A375 (cell line): ENCODE results near the gene TRMT2A.

DNA sequence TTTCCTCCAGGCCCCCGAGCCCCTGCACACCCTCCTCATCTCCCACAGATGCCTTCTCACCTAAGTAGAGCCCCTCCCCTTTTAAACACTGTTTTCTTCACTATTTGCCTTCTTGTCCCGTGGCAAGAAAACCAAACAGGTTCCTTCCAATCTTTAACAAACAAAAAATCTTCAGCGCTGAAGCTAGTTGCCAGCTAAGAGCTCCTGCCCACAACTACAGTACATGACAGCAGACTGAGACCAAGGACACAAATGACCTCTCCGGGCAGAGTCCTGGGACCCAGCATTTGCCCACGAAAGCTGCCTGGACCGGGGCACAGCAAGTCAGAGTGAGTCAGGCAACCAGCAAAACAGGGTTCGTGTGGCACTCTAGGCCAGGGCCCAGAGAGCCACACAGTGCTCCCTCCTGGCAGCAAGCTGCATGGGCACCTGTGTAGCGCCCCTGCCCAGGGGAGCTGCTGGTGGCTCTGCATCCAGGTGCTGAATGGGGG, 63.7 kb downstream of the DGCR2 start:
- RAMPAGE, long total RNA, result no peak

DNA sequence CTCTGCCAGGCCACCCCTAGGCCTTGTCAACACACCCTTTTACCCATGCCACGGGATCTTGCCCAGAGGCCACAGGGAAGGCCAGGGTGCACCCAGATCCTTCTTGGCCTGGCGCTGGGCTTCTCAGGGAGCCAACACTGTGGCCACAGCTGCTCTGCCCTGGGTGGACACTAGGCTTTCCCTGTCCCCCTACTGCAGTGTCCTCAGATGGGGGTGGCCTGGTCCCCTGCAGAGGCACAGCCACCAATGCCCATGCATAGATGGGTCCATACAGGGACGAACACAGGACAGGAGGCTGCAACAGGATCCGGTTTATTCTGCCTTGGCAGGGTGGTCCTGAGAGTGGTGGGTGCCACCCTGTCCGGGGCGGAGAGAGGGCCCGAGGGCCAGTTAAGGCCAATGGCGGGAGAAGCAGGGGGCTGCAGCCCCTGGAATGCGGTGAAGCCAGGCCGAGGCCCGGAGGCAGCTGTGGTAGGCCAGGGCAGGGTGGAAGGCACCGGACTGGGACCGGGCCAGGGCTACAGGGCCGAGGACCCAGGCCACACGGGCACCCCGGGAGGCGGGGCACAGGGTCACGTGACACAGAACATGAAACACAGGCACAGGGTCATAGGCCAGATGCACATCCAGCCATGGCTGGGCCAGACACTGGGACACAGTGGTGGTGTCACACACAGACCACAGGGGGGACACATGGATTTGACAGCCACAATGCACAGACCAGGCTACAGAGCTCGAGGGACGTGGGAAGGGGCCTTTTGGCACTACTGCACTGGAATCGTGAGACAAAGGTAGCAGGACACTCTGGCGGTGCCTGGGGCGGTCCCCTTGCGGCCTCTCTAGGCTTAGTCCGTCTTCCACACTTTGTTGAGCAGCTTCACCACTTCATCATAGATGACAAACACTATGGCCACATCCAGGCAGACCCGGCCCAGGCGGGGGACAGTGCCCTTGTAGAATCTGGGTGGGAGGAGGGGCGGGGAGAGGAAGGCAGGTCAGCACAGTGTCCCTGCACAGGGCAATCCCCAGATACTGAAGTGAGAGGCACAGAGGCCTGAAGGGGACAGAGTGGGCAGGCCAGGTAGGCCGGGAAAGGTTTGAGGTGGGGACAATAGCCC, 2.9 kb downstream of the SLC25A1 start:
- RAMPAGE, long total RNA, result no peak

DNA sequence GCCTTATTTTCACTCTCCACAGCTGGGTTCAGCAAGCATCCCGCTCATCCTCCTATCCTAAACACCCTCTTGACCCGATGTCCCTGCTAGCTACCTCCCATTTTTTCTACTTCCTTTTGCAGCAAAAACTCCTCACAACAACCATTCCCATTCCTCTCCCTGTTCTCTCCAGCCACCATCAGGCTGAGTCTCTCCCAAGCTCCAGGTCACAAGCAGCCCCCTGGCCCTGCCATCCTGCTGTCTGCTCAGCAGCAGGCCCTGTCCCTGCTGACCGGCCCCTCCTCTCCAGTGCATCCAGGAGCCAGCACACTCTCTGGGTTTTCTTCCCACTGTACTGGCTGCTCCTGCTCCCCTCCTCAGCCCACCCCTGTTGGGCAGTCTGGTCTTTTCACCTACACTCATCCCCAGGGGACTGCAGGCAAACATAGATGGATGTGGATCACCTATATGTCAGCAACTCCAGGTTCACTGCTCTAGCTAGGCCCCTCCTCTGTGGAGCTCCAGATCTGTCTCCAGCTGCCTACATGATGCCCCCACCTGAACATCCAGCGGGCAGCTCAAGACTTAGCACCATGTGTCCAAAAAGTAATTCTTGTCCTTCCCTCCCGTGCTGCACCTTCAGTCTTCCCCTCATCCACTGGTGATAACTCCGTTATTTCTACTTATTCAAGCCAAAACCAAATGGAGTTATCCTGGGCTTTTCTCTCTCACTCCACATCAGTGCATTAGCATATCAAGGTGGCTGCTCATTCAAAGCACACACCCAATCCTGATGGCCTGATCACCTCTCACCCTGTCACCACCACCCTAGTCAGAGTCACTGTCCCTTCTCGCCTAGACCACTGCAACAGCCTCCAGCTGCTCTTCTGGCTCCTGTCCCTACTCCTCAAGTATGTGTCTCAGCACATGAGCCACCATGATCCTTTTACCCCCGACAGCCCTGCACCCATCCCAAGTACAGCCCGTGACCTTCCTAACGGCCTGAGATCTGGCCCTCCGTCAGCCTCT, 19.3 kb upstream of the SLC25A1 start:
- RAMPAGE, long total RNA, result no peak

GRCh38 chr22:19217760-19218489, 39.4 kb upstream of the SLC25A1 start:
- RAMPAGE, long total RNA, result no peak

GRCh38 chr22:19448028-19448763, 685 bp upstream of the C22orf39 start:
- RAMPAGE, long total RNA, result no peak

DNA sequence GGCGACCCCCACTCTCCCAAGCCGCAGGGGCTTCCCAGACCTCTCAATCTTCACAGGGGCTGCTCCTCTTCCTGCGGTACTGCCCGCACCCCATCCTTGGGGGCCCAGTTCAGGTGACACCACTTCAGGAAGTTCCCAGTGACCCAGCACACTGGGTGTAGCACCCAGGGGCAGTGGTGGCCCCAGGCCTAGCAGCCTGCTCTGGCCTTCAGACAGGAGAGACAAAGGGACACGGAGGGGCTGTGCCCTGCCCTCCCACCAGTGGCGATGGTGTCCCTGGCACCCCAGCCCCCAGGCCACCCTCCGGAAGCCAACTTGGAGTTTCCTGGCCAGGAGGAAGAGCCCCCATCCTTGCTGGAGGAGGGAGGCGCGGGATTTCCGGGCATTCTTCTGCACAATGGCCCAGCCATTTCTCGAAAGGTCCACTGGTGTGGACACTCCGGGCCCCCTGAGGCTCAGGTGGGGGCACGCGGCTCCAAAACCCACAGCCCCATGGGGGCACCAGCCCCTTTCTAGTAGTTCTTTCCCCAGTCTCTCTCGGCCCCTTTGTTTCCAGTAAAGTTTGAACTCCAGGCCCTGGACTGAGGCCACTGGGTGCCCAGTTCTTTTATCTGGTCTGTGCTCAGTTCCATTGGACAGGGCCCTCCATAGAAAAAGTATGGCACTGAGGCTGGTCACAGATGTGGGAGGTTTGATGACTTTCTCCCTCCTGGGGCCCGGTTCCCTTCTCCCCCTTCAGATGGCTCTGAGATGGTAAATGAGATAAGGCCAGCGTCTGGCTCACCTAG, 1.1 kb upstream of the CLDN5 start:
- RAMPAGE, long total RNA, result no peak

GRCh38 chr22:19719429-19720391, 3.6 kb upstream of the GP1BB start:
- RAMPAGE, long total RNA, result no peak

GRCh38 chr22:19725375-19725971, 2.1 kb downstream of the GP1BB start:
- RAMPAGE, long total RNA, result no peak

GRCh38 chr22:19749861-19750338, 10.7 kb upstream of the TBX1 start:
- RAMPAGE, long total RNA, result no peak

GRCh38 chr22:19876857-19877352, 22.2 kb upstream of the GNB1L start:
- RAMPAGE, long total RNA, result no peak

- RAMPAGE, long total RNA, result no peak
Observed at GRCh38 chr22:20022911-20023296, 2.0 kb downstream of the TANGO2 start.

GRCh38 chr22:20033060-20033245, 12.0 kb downstream of the TANGO2 start:
- RAMPAGE, long total RNA, result no peak

GRCh38 chr22:20116690-20117861, at the start of gene TRMT2A:
Gene TRMT2A (minus strand): TSS chr22:20117226.
- RAMPAGE, long total RNA, result no peak

GRCh38 chr22:20132273-20132782, 724 bp downstream of the ZDHHC8 start:
- RAMPAGE, long total RNA, result no peak

DNA sequence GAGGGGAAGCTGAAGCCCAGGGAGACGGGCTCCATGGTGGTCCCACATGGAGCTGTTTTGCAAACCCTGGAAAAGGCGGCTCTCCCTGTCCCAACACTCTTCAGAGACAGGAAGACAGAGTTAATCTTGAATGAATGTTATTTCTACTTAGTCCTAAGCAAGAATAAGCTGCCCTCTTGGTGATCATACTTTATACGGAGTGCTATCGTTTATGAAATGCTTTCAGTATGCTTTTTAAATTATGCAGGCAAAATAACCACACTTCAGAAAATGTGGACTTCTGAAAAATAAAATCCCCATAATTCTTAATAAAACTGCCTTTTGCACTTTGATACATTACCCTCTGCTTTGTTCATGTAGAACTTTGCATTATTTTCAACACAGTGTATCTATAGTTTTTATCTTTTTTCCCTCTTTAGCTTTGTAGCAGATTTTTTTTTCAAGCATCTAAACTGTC, 14.2 kb downstream of the ZNF74 start:
- RAMPAGE, long total RNA, result no peak

DNA sequence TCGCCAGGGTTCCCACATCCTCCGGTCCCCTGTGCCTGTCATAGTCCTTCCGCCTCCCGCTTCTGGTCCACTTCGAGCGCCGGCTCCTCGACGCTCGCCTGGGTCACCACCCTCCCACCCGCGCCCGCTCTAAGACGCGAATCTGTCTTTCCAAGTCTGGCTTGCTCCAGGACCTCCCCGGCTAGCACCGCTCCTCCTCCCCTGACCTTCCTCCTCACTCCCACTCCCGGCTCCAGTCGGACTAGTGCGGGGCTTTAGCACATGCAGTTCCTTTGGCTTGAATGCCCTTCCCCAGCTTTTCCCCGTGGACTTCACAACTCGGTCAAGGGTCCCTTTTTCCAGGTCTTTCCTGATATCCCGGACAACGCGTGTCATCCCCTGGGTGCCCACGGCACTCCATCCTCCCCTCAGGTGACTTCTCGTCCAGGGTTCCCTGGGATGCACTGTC, 638 bp downstream of the SCARF2 start:
- RAMPAGE, long total RNA, result no peak

DNA sequence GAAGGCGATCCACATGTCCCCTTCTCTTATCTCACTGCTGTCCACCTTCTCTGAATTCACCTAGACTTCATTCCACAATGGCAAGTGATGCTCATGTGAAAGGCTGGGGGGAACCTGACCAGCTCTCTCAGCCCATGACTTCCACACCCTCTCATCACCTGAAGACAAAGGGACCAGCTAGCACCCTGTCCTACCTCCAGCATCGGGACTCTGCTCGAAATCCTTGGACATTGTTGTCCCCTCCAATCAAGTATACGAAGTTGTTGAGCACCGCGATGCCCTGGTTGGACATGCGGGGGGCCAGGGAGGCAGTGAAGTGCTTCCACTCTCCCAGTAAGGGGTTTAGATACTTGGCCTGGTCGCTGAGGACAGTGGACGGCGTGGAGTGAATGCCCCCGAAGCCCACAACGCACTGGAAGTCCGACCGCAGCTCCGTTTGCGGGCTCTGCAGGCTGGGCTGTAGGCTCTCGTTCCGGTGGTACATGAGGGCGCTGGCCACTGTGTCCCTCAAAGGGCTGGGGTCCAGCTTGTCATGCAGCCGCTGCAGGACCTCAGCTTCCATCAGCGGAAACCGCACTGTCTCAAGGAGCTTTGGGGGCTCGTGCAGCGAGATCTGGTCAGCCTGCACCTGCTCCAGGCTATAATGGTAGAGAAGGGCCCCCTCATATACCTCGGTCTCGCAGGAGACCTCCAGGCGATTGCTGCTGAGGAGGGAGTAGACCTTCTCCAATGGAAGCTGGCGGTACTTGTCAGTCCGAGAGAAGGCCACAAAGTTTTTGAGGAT, 27.2 kb upstream of the SCARF2 start:
- RAMPAGE, long total RNA, result no peak

GRCh38 chr22:20482961-20483655, 12.5 kb downstream of the KLHL22 start:
- RAMPAGE, long total RNA, result no peak

DNA sequence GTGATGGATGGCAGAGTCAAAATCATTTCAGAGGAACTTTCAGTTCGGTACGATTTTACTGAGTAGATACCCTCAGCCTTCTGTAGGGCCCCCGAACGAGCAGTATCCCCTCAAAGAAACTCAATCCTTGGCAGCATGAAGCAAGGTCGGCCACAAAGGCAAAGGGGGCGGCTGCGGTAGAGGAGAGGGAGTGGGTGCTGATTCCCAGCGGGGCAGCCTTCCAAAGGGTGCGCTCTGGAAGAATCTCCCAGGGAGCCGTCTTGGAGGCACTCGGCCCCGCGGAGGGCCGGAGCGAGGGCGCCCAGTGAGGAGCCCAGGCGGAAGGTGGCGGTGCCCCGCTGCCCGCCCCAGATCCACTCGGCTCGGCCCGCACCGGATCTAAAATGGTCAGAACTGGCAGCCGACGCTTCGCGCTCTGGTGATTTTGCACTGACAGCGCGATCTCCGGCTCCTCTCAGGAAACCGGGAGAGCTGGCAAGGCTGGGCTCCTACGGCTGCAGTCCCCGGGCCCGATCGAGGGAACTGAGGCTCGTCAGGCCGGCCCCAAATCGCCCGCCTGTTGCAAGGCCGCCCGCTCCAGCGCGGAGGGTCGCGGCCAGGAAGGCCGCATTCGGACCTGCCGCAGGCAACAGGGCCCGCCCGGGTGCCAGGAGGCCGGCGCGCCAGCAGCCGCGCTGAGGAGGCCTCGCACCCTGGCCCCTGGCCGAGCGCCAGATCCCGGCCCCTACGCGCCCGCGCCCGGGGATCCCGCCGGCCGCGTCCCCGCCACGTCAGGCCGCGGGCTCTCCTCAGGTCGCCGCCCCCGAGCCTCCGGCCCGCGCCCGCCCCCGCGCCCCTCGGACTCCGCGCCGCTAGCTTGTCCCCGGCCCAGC, 542 bp downstream of the KLHL22 start:
- RAMPAGE, long total RNA, result no peak

- RAMPAGE, long total RNA, result no peak
Observed at GRCh38 chr22:20588536-20589756, 81.5 kb downstream of the MED15 start.